Astrocyte (in vitro differentiated cells and primary cell): ENCODE measurements around a stretch of chr10.

DNA sequence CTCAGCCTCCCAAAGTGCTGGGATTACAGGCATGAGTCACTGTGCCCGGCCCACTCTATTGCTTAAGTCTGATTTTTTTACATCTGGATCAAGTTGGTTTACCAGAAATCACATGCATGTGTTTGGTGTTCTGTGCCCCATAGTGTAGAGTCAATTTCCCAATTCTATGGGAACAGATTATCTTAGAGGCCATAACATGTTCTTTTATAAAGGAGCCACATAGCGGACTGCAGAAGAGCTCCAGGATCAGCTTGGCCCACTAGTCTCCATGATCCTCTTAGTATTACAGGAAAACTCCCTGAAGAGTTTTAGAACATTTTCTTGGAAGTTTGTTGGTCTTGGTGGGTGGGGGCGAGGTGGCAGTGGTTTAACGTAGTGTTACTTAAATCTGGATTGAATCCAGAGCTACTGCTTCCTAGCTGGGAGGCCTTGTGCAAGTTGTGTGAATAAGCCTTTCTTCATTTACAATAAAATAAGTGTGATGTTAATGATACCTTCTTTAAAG is 96.8 kb downstream of the LYZL2 start:
- PRO-cap, result no peak
- RRBS, 2 experiments, result no CpG with 5 or more reads among the region's 4 CpGs

DNA sequence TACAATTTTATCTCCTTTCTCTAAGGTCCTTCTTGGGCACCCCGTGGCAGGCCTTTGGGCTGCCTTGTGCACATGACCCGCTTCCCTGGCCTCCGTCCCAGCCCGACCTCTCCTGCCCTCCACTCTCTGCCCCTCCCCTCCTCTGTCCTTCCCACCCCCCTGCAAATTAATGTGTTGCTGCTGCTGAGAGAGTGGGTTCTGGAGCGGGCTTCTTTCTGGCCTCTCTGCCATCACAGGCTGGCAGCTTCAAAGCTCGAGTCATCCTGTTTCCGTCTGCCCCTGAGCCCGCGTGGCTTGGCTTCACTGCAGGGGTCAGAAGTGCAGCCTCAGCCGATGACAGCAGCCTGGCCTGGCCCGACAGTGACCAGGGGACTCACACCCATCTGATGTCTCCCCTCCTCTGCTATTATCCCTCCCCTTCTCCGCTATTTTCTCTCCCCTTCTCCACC is 24.2 kb downstream of the LYZL2 start:
- PRO-cap, result no peak
- RRBS, 2 experiments, result no CpG with 5 or more reads among the region's 12 CpGs

- PRO-cap, result no peak
- RRBS, 2 experiments, result no CpG with 5 or more reads among the region's 7 CpGs
Measured at GRCh38 chr10:30605784-30606373, 23.7 kb downstream of the LYZL2 start.

DNA sequence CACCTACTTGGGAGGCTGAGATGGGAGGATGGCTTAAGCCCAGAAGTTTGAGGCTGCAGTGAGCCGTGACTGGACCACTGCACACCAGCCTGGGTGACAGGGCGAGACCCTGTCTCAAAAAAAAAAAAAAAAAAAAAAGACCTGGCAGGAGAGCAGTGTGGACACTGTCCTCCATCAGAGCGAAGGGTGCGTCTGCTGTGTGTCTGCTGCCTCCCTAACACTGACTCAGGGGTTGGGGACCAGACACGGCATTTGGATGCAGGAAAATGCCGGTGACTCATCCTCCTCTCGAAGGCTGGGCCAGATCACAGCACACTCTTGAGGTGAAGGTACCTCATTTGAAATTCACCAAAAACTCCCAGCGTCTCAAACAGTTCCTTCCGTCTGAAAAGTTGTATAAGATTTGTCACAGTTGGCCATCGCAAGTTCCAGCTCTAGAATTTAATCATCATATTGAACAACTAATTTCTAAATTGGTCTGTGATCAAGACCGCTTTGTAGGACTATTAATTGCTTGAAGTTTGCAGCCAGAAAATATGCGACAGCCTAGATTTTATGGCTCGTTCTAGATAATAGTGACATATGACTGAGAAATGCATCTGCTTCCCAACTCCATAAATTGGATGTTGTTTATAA is 118.1 kb upstream of the LYZL2 start:
- PRO-cap, result no peak
- RRBS, 2 experiments, result no CpG with 5 or more reads among the region's 13 CpGs

GRCh38 chr10:30811834-30813121 is 182.7 kb upstream of the LYZL2 start:
- PRO-cap, result no peak
- RRBS, 2 experiments, result no CpG with 5 or more reads among the region's 27 CpGs

DNA sequence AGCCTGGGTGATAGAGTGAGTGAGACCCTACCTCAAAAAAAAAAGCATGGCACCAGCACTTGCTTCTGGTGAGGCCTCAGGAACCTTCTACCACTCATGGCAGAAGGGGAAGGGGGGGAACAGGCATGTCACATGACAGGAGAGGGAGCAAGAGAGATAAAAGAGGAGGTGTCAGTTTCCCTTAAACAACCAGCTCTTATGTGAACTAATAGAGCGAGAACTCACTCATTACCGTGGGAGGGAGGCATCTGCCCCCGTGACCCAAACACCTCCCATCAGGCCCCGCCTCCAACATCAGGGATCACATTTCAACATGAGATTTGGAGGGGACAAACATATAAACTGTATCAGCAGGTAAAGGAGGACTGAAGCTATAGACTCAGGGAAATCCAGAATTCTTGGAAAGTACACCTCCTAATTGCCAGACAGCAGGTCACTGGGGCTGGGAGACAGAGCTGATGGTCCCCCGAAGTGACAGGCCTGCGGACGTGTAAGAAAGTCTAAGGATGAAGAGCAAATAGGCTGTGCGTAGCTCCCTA is 186.6 kb upstream of the LYZL2 start:
- PRO-cap, result no peak
- RRBS, 2 experiments, result no CpG with 5 or more reads among the region's 8 CpGs

- PRO-cap, result no peak
- RRBS, 2 experiments, result no CpG with 5 or more reads among the region's 11 CpGs
Measured at GRCh38 chr10:30848425-30848986, 183.2 kb downstream of the ZNF438 start.

DNA sequence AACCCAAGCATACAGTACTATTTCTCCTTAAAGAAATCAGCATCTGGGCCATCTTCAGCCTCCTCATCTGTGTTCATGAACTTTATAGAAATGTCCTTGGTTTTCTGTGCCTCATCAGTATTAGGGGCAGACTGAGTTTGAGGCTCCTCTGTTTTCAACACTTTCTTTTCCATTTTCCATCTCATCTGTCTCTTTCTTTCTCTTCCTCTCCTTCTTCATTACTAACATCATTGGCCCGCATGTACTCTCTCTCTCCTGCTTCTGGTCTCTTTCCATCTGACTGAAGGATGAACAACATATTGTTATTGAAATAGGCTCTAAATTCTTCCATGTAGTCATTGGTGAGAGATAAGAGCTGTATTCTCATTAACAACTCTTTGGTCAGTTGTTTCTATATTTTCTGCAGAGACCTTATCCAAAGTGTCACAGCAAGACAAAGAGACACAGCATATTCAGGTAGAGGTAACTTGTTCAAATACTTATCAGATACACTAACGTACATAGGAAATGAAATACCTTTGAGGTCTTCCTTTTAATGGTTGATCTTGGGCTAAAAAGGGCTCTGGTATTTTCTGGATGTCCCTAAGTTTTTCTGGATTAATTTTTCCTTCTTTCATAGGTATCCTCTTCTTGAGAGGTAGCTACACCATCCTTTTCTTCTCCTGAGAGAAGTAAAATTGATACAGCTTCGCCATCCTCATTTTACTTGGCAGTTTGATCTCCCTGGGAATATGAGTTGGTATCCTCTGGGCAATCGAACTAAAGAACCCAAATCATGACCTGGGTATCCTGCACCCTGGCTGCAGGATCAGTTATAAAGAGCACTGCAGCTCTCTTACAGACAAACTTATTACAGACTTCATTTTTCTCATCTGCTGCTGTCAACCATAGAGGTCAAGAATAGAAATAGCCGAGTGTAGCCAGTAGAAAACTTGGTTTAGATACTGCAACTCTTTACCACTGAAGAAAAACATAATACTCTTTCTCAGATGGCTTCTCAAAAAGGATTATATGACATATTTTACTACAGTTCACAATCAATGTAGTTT is 111.5 kb downstream of the ZNF438 start:
- PRO-cap, result no peak
- RRBS, 2 experiments, result no CpG with 5 or more reads among the region's 5 CpGs

GRCh38 chr10:30985524-30985895 is 46.2 kb downstream of the ZNF438 start:
- PRO-cap, result no peak
- RRBS, 2 experiments, result no CpG with 5 or more reads among the region's 1 CpG

DNA sequence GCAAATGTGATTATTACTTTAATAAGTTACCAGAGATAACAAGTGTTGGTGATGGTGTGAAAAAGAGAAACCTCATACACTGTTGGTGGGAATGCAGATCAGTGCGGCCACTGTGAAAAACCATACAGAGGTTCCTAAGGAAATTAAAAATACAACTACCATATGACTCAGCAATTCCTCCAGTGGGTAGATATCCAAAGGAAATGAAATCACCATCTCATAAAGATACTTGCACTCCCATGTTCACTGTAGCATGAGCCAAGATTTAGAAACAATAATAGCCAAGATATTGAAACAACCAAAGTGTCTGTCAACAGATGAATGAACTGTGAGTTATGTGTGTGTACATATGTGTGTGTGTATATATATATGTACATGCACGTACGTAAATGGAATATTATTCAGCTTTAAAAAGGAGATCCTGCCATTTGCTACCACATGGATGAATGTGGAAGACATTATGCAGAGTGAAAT is 26.7 kb downstream of the ZNF438 start:
- PRO-cap, result no peak
- RRBS, 2 experiments, result no CpG with 5 or more reads among the region's 3 CpGs

- PRO-cap, result no peak
- RRBS, 2 experiments, result no CpG with 5 or more reads among the region's 7 CpGs
Measured at GRCh38 chr10:31014195-31014884, 17.3 kb downstream of the ZNF438 start.

DNA sequence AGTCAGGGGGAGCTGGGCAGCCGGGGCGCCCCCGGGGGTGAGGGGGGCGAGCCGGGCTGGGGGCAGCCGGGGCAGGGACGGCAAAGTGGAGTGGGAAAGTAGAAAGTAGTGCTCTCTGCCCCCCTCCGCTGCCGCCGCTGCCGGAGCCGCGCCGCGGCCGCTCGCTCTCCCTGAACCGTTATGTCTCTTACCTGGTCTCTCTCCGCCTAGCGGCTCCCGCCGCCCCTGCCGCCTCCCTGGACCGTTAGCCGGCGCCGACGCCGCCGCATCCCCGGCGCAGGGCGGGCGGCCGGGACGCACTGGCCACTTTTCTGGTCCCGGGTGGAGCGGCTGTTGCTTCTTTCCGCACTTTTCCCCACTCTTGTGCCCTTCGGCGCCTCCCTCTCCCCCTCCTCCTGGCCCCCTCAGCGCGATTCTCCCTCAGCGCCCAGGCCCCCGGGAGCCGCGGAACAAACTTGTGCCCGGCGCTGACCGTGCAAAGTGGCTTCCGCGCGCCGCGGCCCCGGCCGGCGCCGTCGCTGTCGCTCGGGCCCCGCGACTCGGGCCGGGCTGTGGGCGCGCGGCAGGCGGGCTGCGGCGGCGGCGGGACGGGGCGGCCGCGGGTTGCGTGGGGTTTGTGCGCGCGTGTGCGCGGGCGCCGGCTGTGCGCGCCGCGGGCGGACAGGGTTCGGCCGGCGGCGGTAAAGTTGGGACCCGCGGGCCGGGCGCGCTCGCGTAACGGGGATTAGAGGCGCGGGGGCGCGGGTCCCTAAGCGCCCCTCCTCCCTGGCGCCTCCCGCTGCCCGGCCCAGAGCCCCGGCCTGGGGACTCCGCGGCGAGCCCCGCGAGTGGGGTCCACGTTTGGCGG is 531 bp downstream of the ZEB1 start:
- PRO-cap, result unidirectional peak, minus-strand start at position 182 of the sequence
- RRBS, 2 experiments, result under 1 to 2% methylated on average over 37 to 75 of the region's 119 CpGs

GRCh38 chr10:31526621-31527286 is 207.7 kb downstream of the ZEB1 start:
- PRO-cap, result no peak
- RRBS, 2 experiments, result no CpG with 5 or more reads among the region's 13 CpGs

- PRO-cap, result no peak
- RRBS, 2 experiments, result no CpG with 5 or more reads among the region's 4 CpGs
Measured at GRCh38 chr10:31589965-31590318, 270.9 kb downstream of the ZEB1 start.

DNA sequence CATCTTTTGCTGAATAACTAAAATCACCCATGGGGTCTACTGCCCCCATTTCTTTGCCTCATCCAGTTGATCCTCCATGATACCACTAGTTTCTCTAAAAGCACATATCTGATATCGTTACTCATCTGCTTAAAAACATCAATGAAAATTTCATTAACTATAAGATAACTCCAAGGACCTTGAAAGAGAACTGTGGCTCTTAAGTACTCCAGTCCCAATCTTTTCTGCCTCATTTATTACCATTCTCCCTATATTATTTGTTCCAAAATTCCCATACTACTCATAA is 56.1 kb downstream of the ARHGAP12 start:
- PRO-cap, result no peak
- RRBS, 2 experiments, result no CpG with 5 or more reads among the region's 1 CpG

GRCh38 chr10:32005295-32005699 is 50.9 kb downstream of the KIF5B start:
- PRO-cap, result bidirectional peak, plus-strand start at chr10:32005472, minus-strand start at chr10:32005172
- RRBS, 2 experiments, result no CpG with 5 or more reads among the region's 8 CpGs

GRCh38 chr10:32035385-32035773 is 20.8 kb downstream of the KIF5B start:
- PRO-cap, result no peak
- RRBS, 2 experiments, result no CpG with 5 or more reads among the region's 1 CpG

GRCh38 chr10:32335142-32335775 is 11.7 kb downstream of the EPC1 start:
- PRO-cap, result no peak
- RRBS, 2 experiments, result no CpG with 5 or more reads among the region's 3 CpGs

GRCh38 chr10:32446576-32446809 is 553 bp downstream of the CCDC7 start:
- PRO-cap, result no peak
- RRBS, 2 experiments, result no CpG with 5 or more reads among the region's 7 CpGs

- PRO-cap, result bidirectional peak, plus-strand start at chr10:33005609, minus-strand start at chr10:33005393; bidirectional peak, plus-strand start at chr10:33005904, minus-strand start at chr10:33005773
- RRBS, 2 experiments, result under 1 to 5% methylated on average over 14 of the region's 36 CpGs
Measured at GRCh38 chr10:33005079-33006292, 47.5 kb upstream of the ITGB1 start.